PFSK-1 (cell line): ENCODE measurements around the gene IL4.

DNA sequence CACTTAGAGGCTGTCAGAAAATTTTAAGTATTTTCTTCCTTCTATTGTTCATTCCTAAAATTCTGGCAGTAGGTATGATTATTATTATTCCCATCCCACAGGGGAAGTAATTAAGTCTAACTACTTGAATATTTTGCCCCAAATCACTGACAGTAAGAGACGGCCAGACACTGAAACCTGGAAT is 40.5 kb downstream of the SLC22A5 start:
- RRBS = no CpG with 5 or more reads among the region's 1 CpG

- RRBS = no CpG with 5 or more reads among the region's 4 CpGs
Measured at GRCh38 chr5:132411690-132411882, 42.1 kb downstream of the SLC22A5 start.

DNA sequence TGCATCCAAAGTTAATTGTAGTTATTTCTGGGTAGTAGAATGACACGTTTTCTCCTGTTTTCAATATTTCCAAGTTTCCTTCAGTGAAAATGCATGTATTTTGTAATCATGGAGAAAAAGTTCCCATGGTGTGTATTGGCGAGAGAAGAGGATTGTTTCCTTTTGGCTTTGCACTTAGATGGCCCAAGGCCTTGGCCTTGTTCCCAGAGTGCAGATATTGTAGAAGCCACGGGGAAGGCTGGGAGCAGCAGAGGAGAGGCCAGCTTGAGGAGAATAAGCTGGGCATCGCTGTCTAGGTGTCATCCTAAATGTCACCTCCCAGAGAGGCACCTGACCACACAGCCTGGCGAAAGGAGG is 43.9 kb downstream of the IRF1 start:
- RRBS = no CpG with 5 or more reads among the region's 5 CpGs

DNA sequence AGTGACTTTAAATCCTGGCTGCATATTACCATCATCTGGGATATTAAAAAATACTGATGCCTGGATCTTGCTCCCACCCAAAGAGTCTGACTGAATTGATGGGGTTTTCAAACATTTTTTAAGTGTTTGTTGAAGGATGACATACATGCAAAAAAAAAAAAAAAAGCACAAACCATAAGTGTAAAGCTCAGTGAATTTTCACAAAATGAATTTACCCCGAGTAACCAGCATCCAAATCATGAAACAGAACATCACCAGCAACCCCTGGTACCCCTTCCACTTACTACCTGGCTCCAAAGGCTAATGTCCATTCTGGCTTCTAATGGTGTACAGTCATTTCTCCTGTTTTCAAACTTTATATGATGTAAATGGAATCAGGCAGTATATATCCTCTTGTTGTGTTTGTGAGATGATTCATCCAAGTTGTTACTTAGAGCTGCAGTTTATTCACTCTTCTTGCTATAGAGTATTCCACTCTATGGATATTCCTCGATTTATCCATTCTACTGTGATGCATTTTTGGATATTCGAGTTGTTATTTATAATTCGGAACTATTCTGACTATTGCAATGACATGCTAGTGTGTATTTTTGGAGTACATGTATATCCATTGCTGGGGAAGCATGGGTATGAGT is 32.5 kb downstream of the IRF1 start:
- RRBS = no CpG with 5 or more reads among the region's 4 CpGs

- RRBS = 8% methylated on average over 6 of the region's 25 CpGs
Measured at GRCh38 chr5:132496131-132496697, 5.6 kb upstream of the IRF1 start.

GRCh38 chr5:132603165-132603700 is 46.5 kb downstream of the RAD50 start:
- RRBS = no CpG with 5 or more reads among the region's 2 CpGs

DNA sequence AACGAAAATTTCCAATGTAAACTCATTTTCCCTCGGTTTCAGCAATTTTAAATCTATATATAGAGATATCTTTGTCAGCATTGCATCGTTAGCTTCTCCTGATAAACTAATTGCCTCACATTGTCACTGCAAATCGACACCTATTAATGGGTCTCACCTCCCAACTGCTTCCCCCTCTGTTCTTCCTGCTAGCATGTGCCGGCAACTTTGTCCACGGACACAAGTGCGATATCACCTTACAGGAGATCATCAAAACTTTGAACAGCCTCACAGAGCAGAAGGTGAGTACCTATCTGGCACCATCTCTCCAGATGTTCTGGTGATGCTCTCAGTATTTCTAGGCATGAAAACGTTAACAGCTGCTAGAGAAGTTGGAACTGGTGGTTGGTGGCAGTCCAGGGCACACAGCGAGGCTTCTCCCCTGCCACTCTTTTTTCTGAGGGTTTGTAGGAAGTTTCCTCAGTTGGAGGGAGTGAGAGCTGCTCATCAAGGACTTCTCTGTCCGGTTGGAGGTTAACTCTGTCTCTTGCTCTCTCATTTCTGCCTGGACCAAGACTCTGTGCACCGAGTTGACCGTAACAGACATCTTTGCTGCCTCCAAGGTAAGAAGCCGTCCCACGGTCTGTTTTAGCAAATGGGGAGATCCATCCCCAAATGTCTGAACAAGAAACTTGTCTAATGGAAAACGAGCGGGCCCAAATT is at the start of gene IL4:
Gene IL4, plus strand, starts transcription at position 85 of the 702 bp plus-strand sequence.
- RRBS = no CpG with 5 or more reads among the region's 16 CpGs

DNA sequence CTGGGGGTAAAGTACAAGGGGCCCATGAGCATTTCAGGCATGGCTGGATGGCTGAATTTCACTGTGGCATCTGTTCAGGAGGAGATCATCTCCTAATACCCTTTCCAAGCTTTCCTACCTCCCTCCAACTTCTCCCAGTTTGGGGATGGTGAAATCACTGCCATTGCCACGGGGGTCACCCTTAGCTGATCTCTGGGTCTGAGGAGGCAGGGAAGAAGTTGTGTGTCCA is 2.6 kb downstream of the CCNI2 start:
- RRBS = no CpG with 5 or more reads among the region's 1 CpG

GRCh38 chr5:132763581-132764159 is 13.4 kb downstream of the SEPTIN8 start:
- RRBS = no CpG with 5 or more reads among the region's 12 CpGs

DNA sequence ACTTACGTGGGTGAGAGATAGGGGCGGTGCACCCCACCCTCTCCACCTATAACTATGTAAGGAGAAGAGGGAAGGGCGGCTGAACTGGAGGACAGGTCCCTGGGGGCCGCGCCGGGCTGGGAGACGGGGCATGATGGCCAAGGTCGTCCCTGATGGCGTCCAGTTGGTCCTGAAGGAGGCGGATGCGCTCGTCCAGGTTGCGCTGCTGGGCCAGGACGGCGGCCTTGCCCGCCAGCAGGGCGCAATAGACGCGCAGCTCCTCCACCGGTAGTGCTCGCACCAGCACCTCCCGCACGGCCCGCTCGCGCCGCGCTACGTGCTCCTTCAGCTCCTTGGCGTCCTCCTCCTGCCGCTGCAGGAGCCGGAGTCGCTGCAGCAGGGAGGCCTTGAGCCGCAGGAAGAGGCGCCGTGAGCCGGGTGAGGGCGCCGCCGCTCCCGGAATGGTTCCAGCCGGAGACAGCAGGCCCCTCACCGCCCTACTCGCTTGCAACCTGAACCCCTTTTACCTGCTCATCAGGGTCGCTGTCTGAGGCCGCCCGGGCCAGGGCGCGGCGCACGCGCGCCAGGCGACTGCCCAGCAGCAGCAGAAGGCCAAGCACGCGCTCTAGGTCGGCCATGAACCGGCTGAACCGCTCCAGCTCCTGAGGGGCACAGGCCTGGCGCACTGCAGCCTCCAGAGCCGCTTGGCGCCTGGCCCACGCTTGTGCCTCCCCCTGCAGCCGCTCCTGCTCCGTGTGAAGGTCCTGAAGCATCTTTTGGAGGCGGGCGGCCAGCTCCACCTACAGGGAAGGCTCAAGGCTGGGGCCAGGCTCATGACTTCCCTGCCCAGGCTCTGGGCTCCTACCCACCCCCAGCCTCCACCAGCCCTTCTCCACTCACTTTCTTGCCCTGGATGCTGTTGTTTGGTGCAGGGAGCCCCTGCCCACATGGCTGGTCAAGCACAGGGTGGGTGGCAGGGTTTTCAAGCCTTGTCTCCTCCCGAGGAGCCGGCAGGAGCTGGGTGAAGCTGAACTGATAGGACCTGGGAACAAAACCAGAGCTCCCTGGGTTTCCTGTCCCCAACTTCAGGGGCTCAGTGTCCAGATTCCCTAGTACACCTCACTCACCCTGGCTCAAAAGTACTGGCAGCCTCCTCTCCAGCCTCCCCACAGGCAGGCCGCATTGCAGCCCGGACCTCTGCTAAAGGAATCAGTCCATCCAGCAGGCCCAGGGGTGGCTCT is 7.3 kb downstream of the SHROOM1 start:
- RRBS = 92% methylated on average over 30 of the region's 71 CpGs

DNA sequence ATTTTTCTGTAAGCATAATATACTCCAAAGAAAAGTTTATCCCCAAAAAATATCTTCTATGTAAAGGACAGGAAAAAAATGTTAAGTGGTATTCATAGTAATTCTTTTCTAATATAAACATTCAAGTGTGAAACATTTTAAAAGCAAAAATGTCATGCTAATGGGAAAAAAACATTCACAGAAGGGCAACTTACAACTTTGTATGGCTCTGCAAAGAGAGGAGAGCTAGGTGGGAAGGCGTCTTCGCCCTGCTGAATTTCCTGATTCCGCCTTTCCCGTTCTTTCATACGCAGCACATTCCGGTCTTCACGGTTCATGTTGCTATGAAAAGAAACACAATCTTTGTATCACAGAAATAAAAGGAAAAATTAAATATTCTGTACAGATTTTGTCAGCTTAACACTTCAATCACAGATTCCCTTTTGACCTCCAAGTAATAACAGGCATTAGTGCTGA is 26.5 kb downstream of the AFF4 start:
- RRBS = no CpG with 5 or more reads among the region's 7 CpGs

DNA sequence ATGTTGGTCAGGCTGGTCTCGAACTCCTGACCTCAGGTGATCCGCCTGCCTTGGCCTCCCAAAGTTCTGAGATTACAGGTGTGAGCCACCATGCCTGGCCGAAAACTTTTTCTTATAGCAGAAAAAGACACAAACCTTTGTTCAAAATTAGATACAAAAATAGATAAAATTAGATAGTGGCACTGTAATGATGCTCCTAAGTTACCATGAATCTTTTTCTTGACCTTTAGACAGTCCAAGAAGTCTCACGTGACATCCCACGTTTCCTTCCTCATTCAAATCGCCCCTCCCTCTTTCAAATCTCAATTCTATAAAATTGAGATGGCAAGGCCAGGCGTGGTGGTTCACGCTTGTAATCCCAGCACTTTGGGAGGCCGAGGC is 7.6 kb upstream of the ZCCHC10 start:
- RRBS = no CpG with 5 or more reads among the region's 9 CpGs

DNA sequence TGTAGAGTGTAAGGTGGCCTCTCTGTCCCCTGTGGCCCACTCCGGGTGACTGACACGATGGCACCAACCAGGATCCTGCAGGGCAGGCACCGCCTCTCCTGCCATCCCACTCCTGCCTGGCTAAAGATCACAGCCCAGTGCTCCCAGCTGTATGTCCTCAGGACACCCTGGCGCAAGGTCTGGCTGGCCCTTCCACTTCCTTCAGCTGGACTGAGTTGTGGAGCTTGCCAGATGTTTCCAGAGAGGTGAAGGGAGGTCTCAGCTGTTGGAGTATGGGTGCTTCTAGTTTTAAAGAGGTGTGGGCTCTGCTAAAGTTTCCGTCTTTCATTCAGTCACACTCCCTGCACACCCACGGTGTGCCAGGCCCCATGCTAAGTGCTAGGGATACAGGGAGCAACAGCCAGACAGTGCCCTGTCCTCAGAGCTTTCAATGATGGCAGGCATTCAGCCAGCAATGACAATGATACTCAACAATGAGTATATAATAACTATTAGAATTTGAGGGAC is 34.1 kb downstream of the C5orf15 start:
- RRBS = no CpG with 5 or more reads among the region's 6 CpGs

GRCh38 chr5:134018200-134019224 is 13.7 kb upstream of the VDAC1 start:
- RRBS = no CpG with 5 or more reads among the region's 13 CpGs

DNA sequence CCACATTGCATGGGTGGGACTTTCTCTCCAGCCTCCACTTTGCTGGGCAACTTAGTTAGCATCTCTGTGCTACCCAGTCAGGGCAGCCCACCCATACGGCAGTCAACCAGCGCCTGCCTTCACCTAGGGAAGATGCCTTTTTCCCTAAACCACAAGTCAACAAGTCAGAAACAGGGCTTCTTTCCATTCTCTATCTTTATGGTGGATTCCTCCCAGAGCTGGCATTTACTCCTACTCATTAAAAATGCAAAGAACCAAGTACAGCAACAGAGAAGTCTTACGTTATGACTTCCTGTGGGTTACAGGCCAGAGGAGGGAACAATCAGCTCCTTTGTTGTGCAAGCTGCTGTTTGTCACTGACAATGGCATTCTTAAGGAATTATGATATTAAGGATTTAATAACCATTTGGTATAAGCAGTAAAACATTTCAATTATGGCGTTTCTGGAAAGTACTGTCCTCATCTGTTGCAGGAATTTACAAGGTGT is 48.9 kb upstream of the VDAC1 start:
- RRBS = no CpG with 5 or more reads among the region's 4 CpGs

- RRBS = no CpG with 5 or more reads among the region's 8 CpGs
Measured at GRCh38 chr5:134058937-134059481, 54.2 kb upstream of the VDAC1 start.

DNA sequence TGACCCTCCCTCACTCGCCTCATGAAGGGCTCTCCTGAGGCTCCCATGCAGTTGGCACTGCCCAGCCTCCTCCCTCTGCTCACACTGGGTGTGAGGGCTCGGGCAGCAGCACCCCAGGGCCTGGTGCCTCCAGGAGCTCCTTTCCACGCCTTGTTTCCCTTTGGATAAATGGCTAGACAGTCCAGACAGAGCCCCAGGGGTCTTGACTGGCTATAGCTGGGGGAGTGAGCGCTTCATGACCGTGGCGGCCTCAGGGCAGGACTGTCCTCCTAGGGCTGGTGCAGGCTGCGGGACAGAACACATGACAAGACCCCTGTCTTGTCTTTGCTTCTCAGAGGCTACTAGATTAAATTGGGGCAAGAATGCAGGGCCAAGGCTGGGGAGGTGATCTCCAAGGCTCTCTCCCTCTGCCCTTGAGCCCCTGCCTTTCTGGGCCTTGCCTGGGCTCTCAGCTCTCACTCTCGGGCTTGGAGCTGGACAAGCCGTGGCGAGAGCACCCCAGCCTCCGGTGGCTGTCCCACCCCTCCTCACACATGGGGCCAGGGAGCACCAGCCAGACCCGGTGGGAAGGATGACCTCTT is 13.9 kb downstream of the TCF7 start:
- RRBS = 85% methylated on average over 2 of the region's 12 CpGs

GRCh38 chr5:134141030-134141963 is 26.8 kb downstream of the TCF7 start:
- RRBS = no CpG with 5 or more reads among the region's 11 CpGs

- RRBS = no CpG with 5 or more reads among the region's 5 CpGs
Measured at GRCh38 chr5:134201756-134202681, 23.9 kb downstream of the PPP2CA start.

GRCh38 chr5:134204603-134204986 is 21.3 kb downstream of the PPP2CA start:
- RRBS = no CpG with 5 or more reads among the region's 4 CpGs